ENCODE measurements around the genes HPGD and NEIL3.

GRCh38 chr4:171813612-171814202 lies 503 bp downstream of the GALNTL6 start:
- PRO-cap: no peak

DNA sequence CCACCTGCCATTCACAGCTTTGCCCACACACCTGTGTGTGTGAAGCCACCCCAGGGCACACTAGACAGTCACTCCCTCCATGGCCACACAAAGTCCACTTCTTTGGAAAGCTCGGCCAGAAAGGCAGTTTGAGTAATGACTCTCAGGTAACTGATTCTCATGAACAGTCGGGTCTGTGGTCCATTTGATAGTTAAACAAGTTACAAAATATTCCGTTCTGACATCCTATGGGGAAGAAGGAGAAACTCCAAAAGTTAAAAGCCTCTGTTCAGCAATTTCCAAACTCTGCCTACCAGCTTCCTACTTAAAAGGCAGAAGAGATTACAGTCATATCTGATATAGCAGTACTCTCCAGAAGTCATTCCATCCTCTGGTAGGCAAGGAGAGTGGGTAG lies 205.0 kb upstream of the GALNT7 start:
- PRO-cap: no peak

DNA sequence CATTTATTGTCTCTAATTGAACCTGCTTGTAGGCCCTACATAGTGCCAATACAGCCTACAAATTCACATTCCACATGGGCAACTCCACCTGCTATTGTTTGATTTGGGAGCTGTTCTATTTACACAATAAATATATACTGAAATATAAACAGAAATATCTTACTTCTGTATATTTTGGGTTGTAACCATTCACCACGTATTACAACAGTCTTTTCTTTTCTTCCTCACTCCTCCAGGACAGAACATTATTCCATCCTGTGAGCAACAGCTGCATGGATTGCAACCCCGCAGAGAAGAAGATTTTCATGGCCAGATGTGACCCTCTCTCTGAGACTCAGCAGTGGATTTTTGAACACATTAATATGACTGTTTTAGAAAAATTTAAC lies 128.9 kb upstream of the GALNT7 start:
- PRO-cap: no peak

GRCh38 chr4:173210188-173210573 lies 41.6 kb downstream of the GALNT7 start:
- PRO-cap: no peak

DNA sequence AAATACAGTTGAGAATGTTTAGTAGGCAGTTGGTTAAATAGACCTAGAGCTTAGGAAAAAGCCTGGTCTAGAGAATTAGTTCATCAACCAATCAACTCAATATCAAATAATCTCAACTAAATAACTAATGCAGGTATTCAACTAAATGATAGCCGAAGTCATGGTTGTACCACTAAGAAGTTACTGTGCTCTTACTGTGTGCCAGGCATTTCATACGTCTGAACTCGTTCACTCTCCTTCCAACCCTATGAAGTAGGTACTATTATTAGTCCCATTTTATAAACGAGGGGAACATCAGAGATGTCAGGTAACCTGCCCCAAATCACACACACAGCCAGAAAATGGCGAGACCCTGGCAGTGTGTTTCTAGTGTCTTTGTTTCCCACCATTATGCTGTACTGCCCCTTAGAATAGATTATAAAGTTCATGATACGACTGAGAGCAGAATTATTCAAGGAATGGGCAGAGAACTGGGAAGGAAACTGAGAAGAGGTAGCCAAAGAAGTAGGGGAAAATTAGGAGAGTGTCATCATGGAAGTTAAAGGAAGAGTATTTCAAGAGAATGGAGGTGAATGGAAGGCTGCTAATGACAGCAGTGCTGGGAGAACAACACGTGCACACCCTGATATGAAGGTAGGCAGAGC lies 1.7 kb upstream of the SCRG1 start:
- PRO-cap: no peak

DNA sequence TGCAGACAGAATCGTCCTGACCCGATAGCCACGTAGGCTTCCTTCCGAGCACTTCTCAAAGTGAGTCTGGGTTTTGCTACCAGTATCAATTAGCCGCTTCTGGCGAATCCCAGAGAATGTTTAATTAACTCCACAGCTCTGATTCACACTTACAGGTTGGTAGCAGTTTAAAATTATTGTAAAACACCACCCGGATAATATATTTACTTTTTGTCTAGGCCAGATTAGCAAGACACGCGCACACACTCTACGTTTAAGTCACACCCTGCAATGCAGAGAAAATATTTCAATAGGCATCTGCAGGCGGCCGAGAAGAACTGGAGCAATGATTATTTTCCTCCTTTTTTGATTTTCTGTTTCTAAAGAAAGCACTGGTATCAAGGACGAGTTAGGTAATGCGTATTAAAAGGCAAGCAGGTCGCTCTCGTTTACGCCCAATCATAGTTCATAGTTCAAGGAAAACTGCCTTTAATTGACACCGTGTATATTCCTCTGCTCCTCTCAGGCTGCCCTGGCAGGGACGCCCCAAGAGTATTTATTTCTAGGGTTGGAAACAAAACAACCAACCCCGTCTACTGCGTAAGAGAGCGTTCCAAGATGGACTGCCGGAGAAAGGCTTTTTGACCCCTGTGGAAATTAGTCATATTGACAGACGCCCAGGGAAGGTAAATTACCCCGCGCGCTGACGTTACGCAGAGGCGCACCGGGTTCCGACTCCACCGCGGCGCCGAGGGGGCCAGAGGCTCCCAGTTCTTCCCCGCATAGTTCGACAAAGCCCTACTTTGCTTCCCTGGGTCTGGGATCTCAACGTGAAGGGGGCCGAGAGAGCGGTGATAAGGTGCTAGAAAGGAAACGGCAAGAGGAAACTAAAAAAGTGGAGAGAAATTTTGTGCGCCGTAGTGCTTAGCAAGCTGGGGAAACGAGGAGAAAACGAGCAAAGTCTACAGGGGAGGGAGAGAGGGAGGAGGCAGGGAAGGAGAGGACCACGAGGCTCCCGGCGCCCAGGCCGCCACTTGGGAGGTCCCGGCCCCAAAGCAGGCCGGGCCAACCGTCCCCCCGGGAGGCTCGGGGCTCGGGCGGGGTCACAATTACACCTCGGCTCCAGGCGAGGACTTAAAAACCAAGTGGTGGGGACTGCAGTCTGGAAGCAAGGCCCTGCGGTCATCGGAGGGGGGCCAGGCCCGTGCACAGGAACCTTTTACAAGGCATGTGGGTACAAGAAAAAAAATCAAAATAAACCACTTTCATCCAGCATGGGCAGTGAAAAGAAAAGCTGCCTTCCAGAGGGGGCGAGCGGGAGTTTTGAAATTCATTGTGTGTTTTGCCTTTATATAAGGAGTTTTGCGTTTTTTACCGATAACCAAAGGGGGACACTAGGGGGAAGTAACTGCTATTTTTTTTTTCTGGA lies 13.4 kb downstream of the HAND2 start:
- PRO-cap: no peak

- PRO-cap: no peak
Observed at GRCh38 chr4:173524642-173525191, 5.3 kb downstream of the HAND2 start.

GRCh38 chr4:173536375-173536719 lies 6.3 kb upstream of the HAND2 start:
- PRO-cap: no peak

GRCh38 chr4:173642451-173642945 lies 112.5 kb upstream of the HAND2 start:
- PRO-cap: no peak

- PRO-cap: no peak
Observed at GRCh38 chr4:173947565-173948028, 335.9 kb downstream of the FBXO8 start.

GRCh38 chr4:174522217-174523003 lies at the start of gene HPGD:
Gene HPGD, minus strand, starts transcription at chr4:174522488.
- PRO-cap: no peak

DNA sequence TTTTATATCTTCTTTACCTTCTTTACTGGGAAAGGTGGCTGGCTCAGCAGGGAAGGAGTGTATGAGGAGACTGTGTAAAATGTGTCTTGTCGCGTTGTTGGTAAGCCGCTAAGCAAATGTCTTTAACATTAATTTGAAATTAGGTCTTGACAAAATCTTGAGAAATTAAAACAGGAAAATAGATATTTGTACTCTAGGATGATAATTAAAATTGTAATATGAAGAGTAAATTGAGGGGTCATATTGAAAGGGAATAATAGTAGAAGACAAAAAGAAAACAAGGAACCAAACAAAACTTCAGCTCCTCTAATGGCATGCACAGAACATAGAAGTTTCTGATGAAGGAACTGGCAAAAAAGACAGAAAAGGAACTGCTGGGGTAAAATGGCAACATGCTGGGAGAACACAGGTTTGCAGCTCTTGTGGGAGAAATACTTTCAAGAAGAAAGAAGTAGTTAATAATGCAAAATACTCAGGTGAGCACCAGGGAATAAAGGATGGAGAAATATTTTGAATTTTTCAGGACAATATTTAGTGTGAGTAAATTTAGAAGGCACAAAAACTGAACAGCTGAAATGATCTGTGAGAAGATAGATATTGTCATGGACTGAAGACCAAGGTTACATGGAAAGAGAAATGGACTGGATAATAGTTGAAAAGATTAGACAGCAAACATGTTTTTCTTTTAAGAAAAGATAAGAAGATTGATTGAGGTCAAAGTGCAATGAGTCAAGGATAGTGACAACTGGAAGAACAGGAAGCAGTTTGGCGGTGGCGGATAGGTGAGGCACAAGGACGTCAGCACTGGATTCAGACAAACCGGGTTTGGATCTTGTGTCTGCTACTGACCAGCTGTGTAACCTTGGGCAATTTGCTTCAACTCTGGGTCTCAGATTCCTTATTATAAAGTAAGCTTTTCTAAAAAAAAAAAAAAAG lies 1.7 kb upstream of the HPGD start:
- PRO-cap: no peak

DNA sequence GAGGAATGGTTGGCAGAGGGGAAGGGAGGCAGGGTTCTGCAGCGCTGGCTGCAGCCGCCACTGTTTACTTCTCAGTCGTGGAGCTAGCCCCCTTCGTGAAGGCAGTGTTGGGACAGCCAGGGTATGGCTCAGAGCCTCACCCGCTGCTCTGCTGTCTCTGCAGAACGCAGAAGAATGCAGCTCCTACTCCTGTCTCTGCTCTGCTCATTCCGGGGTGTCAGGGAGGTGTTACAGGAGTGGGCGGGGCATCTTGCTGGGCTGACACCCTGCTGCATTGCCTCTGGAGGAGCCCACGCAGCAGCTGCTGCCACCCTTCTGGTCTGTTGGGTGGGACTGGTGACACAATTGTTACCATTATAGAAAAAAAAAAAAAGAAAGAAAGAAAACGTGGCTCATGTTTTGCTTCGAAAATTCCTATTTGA lies 140.4 kb downstream of the GPM6A start:
- PRO-cap: no peak

DNA sequence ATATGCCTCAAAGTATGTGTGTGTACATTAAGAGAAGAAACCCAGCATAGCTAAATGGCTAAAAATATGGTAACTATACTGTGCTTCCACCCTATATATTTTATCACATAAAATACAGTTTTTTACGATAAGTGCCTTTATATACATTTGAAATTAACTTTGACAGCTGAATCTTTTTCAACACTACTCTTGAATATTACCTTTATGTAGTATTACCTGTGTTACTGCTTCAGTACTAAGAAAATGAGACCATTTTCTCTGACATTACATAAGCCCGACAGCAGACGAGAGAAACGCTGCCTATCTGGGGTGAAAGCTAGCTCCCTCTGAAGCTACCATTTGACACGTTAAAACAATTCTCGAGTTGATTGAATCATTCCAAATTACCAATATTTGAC lies 984 bp downstream of the GPM6A start:
- PRO-cap: no peak

DNA sequence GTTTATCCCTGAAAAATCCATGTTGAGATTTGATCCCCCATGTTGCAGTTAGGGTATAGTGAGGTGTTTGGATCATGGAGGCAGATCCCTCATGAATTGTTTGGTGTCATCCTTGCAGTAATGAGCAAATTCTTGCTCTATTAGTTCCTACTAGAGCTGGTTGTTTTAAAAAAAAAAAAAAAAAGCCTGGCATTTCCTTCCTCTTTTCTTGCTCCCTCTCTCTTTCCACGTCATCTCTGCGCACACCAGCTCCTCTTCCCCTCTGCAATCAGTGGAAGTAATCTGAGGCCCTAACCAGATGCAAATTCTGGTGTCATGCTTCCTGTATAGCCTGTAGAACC lies 24.4 kb downstream of the WDR17 start:
- PRO-cap: no peak

DNA sequence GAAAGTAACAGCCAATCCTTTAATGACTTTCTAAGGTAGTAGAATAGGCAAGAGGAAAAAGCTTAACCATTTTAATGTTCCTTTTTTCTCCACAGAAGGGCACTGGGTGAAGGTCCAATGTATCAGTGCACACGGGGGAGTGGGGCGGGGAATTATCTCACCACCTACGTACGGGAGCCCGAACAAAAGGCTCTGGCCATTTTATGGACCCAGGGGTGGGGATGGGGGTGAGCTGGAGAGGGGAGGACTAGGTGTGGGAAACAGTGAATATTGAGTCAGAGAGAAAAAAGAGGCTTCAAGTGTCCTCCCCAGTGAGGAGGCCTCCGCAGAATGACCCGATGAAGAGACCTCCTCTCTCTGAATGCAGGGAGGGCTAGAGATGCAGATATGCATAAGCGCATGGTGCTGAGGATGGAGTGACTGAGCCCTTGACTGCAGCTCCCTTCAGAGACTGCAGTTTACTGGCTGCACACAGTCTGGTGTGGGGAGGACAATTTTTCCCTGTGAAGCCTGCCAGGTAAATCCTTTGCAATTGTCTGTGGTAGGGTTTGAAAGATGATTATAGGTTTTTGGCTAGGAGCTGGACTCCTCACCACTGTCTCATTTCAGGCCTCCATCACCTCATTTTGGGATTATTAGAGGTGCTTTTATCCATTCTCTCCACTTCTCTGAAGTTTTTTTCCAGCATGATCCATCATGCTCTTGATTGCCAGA lies 61.0 kb downstream of the SPCS3 start:
- PRO-cap: no peak

DNA sequence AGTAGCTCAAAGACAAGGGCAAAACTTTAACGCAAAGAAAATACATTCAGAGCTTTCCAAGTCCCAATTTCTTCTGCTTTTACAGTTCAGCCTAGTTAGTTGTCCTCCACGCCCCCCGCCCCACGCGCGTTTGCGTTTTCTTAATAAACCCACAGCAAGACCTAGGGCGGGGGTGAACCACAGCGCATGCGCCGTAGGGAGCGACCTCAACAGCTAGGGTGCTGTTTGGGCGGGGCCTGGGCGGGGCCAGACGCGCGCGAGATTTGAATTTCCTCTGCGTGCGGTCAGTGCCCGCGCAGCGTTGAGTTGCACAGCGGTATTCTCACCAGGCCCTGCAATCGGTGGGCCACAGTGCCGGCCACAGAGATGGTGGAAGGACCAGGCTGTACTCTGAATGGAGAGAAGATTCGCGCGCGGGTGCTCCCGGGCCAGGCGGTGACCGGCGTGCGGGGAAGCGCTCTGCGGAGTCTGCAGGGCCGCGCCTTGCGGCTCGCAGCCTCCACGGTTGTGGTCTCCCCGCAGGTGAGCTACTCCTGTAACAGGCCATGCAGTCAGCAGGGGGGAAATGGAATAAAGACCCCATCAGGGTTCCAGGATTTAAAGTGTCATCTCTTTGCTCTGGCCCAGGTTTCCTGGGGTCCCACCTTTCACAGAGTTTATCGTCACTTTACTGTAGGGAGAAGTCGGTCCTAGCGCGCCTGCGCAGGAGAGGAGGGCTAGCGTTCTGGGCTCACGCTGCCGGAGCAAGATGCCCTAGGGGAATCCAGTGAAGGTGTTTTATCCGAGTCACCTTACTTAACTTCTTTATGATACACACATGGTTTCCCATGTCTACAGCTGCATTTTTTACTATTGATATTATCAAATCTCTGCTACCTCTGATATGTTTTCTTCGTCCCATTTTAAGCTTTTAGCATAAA lies at the start of gene NEIL3:
TSS of gene NEIL3 (plus strand) at position 287 of the 920 bp plus-strand sequence.
- PRO-cap: no peak

- PRO-cap: no peak
Observed at GRCh38 chr4:177606304-177606749, 164.1 kb upstream of the AGA start.

DNA sequence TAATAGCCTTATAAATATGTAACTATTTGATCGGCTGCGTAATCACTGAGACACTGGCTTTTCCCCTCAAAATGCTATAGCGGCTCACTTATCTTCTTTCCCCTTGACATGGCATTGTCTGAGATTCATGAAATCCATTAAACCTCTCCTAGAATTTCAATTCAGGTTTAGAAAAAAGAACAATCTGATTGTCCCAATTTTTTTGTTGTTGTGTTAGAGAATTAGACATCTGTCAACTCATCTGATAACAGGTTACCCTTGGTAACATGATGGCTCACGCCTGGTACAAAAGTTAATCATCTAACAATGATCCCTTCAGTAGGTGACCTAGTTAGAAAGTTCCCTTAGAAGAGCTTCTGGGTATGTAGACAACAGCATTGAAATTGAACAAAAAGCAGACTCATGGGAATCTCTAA lies 880.2 kb upstream of the AGA start:
- PRO-cap: no peak

DNA sequence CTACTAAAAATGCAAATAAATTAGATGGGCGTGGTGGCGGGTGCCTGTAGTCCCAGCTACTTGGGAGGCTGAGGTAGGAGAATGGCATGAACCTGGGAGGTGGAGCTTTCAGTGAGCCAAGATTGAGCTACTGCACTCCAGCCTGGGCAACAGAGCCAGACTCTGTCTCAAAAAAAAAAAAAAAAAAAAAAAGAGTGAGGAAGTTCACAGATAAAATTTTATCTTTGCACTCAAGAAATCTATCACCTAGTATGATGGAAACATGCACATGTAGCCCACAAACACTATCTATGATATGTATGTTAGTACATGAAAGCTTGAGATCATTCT lies 472.7 kb upstream of the TENM3 start:
- PRO-cap: no peak